Measurements from ENCODE around the genes DPP3, C11orf80, LRFN4 and C11orf86.

GRCh38 chr11:66480155-66480512 lies at the start of gene DPP3:
TSS of gene DPP3 (plus strand) at chr11:66480434.
- PRO-cap, result bidirectional peak, plus-strand start at chr11:66480438, minus-strand start at chr11:66480224

GRCh38 chr11:66543278-66544243 lies 2.3 kb downstream of the ZDHHC24 start:
- PRO-cap, result bidirectional peak, plus-strand start at chr11:66544005, minus-strand start at chr11:66543983

- PRO-cap, result no peak
These were observed 5.6 kb upstream of the RBM4 start for GRCh38 chr11:66632814-66633417.

- PRO-cap, result no peak
These were observed 1.2 kb downstream of the RBM4 start for GRCh38 chr11:66639333-66640517.

GRCh38 chr11:66699446-66699929 lies 21.8 kb upstream of the RBM4B start:
- PRO-cap, result no peak

DNA sequence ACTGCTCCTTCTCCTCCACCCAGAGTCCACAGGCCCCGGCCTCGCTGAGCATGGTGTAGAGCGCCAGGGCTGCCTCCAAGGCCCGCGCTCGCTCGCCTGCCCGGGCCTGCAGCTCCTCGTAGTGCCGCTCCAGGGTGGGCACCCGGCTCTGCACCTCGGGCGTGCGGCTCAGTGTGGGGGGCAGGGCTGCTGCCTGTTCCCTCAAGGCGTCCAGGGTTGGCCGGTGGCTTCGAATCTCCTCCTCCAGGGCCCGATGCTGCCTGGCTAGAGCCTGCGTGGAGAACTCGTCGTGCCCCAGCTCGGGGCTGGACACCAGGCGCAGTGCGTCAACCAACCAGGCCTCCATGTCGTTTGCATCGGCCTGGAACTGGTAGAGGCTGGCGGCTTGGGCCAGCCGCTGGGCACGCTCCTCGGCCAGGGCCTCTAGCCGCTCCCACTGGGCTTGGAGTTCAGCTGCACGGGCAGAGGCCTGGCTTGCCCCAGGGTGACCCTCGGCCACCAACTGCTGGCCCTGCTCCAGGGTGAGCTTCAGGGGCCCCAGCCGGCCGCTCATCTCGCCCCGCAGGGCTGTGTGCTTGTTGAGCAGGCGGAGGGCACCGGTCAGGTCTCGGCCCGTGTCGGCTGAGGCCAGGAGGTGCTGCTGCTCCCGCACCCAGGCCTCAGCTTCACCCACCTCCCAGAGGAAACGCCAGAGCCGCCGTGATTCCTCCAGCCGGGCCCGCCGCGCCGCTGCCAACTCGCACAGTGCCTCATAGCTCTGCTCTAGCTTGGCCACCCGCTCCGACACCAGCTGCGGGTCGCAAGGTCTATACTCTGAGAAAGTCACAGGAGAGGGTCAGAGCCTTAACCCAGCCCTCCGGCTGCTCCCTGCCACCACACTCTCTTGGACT lies 24.1 kb downstream of the SPTBN2 start:
- PRO-cap, result no peak

DNA sequence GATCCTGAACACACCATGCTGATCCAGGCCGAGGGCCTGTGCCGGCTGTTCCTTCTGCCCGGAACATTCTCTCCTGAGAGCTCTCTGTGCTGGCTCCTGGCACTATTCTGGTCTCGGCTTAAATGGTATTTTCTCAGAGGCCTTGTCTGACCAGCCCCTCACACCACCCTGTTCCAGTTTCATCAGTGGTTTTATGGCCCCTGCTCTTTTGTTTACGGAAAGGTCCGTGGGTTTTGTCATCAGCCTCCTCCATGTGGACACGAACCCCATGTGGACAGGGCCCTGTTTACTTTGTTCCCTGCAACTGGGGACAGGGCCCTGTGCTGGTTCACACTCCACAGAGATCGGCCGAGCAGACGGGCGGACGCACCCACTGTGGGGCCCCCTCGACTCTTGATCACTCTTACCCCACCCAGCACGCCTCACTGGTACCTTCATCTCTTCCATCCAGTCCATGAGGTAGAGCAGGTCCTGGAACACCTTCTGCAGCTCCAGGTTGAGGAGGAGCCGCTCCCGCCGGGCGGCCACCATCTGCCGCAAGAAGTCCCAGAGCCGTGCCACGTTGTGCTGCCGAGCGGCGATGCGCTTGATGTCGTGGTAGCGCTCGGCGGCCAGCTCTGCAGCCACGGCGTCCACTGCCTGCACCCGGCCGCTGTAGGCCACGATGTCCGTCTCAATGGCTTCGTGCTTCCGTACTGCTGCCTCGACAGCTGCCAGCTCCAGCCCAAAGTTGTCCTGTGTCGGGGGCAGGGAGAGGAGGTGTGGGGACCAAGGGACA lies 21.7 kb downstream of the SPTBN2 start:
- PRO-cap, result no peak

DNA sequence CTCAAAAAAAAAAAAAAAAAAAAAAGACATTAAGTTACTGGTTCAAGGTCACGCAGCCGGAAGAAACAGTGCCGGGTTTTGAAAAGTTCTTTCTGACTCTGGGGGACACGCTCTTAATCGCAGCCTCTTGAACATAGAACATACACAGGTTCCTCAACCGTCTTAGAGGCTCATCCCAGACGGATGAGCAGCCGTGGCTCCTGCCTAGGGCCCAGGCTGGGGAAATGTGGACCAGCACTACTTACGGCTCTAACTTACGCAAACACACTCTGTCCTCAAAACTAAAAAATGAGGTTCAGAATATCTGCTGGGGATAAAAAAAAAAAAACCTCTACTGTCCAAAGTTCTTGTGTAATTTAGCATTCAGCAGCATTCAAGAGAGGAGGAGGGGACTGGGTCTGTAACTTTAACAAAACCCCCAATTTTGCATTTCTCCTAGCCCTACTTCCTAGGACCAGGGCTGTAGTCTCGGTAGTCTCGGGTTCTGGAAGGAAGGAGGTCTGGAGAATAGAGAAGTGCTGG lies 6.1 kb downstream of the SPTBN2 start:
- PRO-cap, result no peak

- PRO-cap, result no peak
These were observed 5.4 kb downstream of the SPTBN2 start for GRCh38 chr11:66723412-66724129.

- PRO-cap, result bidirectional peak, plus-strand start at chr11:66744952, minus-strand start at chr11:66744499
These were observed at the start of gene C11orf80 for GRCh38 chr11:66744545-66745645. TSS of gene C11orf80 (plus strand) at chr11:66744769.

DNA sequence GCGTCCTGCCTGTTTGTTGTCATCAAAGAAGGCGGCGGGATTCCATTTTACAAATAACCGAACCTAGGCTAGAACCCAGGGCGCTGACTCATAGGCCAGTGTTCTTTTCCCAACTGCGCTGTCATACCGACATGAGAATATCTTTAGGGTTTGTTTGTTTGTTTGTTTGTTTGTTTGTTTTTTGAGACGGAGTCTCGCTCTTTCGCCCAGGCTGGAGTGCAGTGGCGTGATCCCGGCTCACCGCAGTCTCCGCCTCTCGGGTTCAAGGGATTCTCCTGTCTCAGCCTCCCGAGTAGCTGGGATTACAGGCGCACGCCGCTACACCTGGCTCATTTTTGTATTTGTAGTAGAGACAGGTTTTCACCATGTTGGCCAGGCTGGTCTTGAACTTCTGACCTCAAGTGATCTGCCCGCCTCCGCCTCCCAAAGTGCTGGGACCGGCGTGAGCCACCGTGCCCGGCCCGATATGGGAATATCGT lies 1.1 kb downstream of the C11orf80 start:
- PRO-cap, result no peak

DNA sequence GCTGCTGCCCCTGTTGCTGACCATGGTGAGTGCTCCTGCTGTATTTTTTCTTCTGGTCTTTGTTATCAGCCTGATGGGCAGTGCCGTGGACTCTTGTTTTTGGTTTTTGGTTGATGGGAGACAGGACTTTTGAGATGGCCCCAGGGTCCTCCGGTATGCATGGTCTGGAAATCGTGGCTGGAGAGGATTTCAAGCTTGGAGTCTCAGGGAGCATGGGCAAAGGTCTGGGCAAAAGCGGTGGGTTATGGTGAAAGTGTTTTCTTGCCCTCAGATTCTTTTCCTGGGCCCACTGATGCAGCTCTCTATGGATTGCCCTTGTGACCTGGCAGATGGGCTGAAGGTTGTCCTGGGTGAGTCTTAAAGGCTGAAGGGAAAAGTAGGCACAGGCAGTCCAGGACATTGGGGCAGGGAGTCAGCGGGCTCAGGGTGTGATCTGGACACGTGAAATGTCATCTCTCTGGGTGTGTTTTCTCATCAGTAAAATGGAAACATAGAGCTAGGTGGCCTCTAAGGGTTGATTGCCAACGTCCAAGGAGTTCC lies 844 bp downstream of the RCE1 start:
- PRO-cap, result no peak

- PRO-cap, result bidirectional peak, plus-strand start at chr11:66856534, minus-strand start at chr11:66856204; unidirectional peak, plus-strand start at chr11:66856760
These were observed at the start of gene LRFN4 for GRCh38 chr11:66856471-66857166. TSS of gene LRFN4 (plus strand) at chr11:66857064.

DNA sequence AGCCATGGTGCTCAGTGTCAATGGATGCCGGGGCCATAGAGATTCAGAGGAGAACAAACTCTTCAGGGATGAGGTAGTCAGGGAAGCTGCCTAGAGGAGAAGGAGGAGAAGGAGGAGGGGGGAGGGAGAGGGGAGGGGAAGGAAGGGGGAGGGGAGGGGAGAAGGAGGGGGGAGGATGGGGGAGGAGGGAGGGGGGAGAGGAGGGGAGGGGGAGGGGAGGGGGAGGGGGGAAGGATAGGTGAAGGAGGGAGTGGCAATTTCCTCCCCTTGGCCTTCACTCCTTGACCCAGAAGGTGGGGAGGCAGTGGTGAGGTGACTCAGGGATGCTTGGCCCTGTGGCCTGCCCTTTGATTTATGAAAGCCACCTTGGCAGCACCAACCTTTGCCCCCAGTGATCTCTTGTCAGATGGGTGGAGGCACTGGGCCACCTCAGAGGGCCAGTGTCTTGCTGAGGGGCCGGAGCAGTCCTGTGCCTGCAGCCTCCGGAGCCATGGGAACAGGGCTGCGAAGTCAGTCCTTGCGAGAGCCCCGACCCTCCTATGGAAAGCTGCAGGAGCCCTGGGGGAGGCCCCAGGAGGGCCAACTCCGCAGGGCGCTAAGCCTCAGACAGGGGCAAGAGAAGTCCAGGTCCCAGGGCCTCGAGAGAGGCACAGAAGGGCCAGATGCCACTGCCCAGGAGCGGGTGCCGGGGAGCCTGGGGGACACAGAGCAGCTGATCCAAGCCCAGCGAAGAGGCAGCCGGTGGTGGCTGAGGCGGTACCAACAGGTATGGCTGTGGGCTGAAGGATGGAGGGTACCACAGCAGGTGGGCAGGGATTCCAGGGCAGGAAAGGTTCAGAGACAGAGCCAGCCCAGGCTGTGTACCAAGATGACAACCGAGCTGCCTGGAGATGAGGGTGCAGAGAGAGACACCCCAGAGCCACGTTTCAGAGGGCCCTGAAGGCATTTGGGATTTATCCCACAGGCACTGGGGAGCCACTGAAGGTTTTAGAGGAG lies at the start of gene C11orf86:
C11orf86 (plus strand) TSS at position 432 of the 996 bp plus-strand sequence.
- PRO-cap, result no peak

DNA sequence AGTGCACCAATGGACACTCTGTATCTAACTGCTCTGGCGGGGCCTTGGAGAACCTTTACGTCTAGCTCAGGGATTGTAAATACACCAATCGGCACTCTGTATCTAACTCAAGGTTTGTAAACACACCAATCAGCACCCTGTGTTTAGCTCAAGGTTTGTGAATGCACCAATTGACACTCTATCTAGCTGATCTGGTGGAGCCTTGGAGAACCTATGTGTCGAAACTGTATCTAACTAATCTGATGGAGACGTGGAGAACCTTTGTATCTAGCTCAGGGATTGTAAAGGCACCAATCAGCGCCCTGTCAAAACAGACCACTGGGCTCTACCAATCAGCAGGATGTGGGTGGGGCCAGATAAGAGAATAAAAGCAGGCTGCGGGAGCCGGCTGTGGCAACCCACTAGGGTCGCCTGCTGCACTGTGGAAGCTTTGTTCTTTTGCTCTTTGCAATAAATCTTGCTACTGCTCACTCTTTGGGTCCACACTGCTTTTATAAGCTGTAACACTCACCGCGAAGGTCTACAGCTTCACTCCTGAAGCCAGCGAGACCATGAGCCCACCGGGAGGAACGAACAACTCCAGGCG lies 14.3 kb downstream of the C11orf86 start:
- PRO-cap, result no peak

DNA sequence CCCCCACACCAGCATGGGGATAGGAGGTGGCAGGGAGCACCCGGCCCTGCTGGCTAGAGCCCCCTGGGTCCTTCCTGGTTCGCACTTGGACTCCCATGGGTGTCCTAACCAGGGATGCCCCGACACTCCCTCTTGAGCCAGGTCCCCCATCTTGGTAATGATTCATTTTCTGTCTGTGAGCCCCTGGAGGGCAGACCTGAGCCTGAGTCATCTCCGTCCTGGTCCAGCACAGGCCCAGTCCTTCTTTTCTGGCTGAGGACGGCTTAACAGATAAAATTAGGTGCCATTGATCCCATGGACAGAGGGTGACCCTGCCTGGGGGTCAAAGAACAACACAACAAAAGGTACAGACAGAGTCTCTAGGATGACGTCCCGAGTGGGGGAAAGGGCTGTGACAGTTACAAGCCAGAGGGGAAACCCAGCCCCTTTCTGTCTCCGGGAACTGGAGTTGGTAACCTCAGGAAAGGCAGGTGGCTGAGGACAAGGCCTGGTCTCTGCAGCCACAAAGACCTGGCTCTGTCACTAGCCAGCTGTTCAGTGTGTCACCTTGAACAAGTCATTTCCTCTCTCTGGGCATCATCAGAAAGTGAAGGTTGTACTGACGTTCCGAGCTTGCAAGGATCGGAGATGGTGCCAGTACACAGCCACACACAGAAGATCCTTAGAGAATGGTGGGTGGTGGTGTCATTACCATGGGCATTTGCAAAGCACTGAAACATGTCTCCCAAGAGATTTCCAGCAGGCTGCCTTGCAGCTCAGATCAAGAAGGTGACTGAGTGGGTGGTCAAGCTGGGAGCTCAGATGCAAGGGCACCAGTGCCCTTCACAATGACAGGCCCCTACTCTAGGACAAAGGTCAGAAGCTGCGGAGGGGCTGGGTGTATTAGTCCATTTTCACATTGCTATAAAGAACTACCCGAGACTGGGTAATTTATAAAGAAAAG lies 3.7 kb downstream of the RHOD start:
- PRO-cap, result no peak

DNA sequence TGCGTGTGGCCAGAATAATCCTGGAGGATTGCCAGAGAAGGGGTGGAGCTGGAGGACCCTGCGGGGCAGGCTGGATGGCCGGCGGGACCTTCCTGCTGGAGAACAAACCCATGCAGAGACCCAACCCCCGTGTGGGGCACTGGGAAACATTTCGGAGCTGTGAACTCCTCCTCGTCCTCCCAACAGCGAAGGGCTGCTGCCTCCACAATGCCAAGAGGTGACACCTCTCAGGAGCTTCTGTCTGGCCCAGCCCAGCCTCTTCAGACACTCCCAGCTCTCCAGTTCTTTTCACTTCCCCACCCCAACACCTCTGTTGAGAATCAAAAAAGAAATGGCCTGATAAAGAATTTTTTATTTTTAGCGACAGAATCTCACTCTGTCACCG lies 25.5 kb downstream of the RHOD start:
- PRO-cap, result no peak

- PRO-cap, result bidirectional peak, plus-strand start at chr11:67117833, minus-strand start at chr11:67117751
These were observed 1.5 kb upstream of the KDM2A start for GRCh38 chr11:67117535-67118065.

DNA sequence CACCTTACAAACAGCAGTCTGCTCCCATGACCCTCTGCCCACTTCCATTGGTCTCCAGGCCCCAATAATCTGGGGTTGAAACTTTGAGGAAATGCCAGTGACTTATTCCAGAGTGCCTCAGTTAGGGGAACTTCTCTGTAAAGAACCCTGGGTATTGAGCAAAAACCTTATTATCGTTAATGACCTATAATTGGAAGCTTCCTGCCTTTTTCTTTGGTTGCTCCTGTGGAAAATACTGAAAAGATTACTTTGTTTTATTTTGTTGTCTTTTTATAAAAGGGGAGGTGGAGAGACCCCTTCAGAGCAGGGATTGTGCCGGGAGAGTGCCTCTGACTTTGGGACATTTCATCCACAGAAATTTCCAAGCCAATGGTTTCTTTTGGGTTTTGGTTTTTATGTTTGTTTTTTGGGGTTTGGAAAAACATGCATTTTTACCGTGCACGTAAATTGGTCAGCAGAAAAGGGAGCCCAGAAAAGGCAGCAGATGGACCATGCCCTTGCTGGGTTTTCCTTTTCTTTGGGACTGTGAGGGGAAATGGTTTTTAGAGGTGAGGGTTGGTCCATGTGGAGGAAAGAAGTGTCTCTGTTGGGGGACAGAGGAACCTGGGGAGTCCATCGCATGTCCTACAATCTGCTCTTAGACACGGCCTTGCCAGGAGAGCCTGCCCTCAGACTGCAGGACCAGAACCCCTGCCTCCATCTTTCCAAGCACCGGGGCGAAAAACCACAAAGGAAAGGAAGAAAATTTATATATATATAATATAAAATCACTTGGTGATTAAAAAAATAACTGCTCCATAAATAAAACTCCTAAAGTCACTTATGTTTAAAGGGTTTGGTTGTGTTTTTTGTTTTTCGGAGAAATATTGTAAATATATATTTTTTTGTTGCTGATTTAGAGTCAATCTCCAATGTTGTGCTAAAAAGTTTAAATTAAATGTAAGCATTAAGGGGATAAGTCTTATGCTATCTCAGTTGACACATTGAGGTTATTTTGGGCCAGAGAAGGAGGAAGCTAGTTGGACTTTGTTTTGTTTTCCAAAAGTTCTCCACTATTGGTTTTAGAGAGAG lies 9.1 kb upstream of the GRK2 start:
- PRO-cap, result no peak

DNA sequence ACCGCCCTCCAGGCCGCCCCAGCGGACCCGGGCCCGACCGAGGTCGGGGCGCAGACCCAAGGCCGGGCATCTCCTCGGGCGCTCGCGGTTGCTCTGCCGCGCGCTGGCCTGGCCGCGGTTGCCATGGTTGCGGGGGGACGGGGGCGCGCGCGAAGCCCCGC lies 121 bp upstream of the ANKRD13D start:
- PRO-cap, result bidirectional peak, plus-strand start outside the sequence, minus-strand start at position 95 of the sequence

All from SUDHL5 (cell line).